GM19239 (cell line): ENCODE data around the gene SEPTIN11.

- RRBS, result no CpG with 5 or more reads among the region's 2 CpGs
Measured at GRCh38 chr4:76621003-76621534, 186.0 kb downstream of the SHROOM3 start.

DNA sequence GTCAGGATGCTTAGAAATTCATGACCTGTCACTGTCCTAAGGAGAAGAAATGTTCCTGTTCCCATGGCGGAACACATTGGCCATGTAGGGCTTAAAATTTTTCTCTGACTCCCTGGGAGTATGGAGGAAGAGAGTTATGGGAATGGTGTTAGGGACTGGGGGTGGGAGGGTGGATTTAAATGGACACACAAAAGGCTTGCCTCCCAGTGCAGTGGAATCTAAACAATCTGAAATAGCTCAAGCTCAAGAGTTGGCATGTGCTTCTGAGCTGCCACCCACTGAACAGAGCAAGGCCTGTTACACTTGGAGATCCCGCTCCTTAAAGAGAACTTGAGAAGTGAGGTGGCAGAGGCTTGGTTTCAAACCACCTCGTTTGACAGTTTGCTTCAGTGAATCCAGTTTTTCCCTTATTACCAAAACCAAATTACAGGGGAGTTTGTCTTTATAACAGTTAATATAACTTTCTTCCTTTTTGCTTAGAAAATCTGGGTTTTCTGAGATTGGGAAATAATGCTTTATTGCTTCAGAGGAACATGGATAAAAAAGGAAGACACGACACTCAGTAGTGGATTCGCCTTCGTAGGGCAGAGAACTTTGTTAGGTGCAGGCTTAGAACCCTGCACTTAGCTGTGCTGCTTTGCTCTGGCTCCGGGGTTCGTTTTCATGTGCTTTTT, 188.4 kb downstream of the SOWAHB start:
- RRBS, result no CpG with 5 or more reads among the region's 8 CpGs

GRCh38 chr4:76739031-76740156, 158.6 kb downstream of the SOWAHB start:
- RRBS, result 79% methylated on average over 2 of the region's 19 CpGs

- RRBS, result 1% methylated on average over 30 of the region's 87 CpGs
Measured at GRCh38 chr4:76949338-76950135, at the start of gene SEPTIN11. Gene SEPTIN11 (plus strand): TSS chr4:76949752.

DNA sequence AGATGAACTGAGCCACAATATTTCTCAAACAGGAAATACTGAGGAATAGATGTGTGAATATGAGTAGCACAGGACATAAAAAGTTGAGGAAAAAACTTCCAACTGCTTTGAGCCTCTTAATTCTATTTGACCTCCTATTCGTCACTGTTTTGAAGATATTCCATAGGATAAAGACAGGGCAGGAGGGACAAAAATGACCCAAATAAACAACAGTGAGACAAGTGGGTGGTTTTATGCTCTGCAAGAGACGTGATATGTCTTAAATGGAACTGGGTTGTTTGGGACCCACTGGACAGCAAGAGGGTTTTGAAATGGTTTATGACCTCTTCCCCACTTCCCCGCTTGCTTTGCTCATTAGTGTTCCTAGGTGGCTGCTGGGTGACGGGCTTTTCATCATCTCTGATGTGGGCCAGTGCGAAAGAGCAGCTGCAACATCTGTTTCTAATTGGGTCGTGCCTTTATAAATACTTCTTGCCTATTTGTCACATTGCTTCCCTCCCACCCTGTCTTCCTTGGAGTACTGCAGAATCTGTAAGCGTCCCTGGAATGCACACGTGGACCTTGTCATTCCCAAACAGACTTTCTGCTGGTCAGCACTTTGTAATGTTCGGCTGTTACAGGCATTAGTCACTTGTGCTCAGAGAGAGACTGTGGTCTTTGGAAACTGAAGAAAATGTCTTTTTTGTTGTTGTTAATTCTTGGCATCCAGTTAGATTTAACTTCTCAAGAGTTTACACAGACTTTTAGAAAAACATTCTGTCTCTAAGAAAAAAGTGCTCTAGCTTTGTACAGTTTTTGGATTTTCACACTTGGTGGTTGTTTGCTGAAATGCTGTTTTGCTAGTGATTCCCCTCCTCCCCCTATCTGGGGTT, 35.2 kb downstream of the SEPTIN11 start:
- RRBS, result no CpG with 5 or more reads among the region's 9 CpGs

DNA sequence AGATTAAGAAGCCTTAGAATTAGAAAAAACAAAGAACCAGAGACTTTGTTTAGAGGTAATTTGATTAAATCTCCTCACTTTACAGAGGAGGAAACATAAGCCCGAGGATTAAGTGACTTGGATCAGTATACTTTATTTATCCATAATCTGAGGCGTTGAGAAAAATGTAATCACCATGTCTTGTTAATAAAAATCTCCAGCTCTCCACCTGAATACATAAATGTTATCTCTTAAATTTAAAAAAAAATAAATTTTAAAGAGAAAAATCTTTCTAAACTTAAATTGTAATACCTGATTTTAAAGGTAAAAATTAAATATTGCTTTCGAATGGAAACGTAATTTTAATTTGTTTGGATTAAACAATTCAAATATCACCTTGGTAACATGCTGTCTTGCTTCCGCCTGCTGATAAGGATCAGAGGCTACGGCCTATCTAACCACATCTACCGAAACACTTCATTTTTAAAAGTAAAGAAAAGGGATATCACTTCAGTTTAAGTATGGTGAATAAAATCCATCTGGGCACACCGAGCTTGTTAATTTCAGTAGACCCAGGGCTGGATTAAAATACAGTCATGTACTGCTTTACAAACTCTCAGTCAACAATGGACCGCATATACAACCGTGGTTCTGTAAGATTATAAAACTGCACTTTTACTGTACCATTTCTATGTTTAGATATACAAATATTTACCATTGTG, 39.6 kb downstream of the SEPTIN11 start:
- RRBS, result no CpG with 5 or more reads among the region's 10 CpGs

- RRBS, result no CpG with 5 or more reads among the region's 3 CpGs
Measured at GRCh38 chr4:77022665-77023338, 53.0 kb downstream of the CCNI start.

GRCh38 chr4:77031908-77032578, 43.7 kb downstream of the CCNI start:
- RRBS, result no CpG with 5 or more reads among the region's 1 CpG

- RRBS, result 4% methylated on average over 5 of the region's 13 CpGs
Measured at GRCh38 chr4:77074649-77075120, 1.1 kb downstream of the CCNI start.

GRCh38 chr4:77152461-77152845, 4.6 kb upstream of the CCNG2 start:
- RRBS, result no CpG with 5 or more reads among the region's 4 CpGs

GRCh38 chr4:77434211-77434705, 171.4 kb upstream of the CXCL13 start:
- RRBS, result no CpG with 5 or more reads among the region's 6 CpGs

GRCh38 chr4:77797288-77797981, 21.7 kb downstream of the CNOT6L start:
- RRBS, result no CpG with 5 or more reads among the region's 2 CpGs

DNA sequence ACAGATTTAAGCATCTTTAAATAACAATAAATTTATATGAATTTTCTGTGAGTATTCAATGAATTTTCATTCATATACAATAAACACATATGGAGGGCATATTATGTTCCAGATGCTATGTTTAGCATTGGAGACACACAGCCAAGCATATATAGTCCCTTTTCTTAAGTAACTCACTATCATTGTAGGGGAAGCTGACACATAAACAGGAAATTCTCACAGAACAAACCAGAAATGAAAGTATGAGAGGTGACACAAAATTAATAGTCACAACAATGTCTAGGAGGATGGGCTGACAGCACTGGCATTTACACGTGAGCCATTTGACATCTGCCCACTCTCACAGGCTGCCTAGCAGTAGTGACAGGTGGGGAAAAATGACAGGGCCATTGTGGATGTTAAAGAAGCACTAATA, 2.6 kb upstream of the CNOT6L start:
- RRBS, result no CpG with 5 or more reads among the region's 1 CpG

GRCh38 chr4:77843288-77843992, 19.2 kb upstream of the MRPL1 start:
- RRBS, result no CpG with 5 or more reads among the region's 5 CpGs

DNA sequence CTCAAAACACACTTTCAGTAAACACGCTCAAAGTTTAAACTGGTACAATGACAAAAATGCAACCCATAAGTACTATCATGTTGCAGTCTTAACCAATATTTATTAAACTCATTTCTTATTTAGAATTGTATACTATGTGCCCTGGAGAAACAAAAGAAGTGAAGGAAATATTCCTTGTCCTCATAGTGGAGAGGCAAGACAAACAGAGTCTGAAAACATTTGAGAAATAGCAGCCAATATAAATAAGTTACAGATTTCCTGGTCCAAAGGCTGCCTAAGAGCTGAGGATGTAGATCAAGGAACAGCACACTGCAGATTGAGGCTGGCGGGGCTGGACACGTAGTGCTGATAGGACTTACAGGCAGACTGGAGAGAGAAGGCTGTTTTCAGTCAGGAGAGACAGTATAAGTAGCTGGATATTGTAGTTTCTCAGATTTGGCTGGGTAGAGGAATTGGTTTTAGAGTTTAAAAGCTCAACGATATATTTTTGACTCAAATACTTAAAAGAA, 39.0 kb upstream of the ANXA3 start:
- RRBS, result no CpG with 5 or more reads among the region's 4 CpGs

GRCh38 chr4:78628219-78629117, 76.9 kb downstream of the ANXA3 start:
- RRBS, result no CpG with 5 or more reads among the region's 5 CpGs

- RRBS, result 4% methylated on average over 20 of the region's 73 CpGs
Measured at GRCh38 chr4:78775039-78776164, 748 bp upstream of the BMP2K start.

DNA sequence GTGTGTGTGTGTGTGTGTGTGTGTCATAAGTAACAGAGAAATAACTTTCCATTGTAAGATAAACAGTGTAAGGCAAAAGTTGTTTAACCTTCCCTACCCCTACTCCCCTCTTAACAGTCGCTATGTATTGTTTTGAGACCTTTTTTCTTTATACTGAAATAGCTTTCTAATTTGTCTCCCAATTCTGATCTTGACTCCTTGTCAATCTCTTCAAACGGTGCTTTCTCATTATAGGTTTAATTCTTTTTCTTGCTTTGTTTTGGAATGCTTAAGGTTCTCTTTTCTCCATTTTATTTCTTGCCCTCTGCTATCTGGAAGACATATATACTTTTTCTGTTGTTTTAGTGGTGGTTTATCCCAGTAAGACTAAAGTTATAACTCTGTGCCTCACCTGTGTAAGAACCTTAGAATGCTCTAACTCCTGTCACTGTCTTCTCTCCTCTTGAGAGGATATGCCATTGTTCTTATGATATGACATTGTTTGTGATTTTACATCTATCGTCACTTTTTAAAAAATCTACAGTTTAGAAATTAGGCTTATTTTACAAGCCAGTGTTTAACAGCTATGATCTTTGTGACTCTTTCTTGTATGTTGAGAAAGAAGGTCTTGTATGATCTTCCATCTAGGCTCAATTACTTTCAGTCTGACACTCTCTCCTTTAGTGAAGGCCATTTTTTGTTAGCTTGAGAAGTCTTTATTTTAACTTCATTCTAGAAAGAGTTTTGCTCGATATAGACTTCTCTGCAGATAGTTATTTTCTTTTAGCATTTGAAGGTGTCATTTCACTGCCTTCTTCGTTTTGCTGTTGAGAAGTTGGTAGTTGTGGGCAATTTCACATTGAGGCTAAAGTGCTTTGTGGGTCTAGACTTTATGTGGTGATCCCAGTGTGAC, 25.5 kb downstream of the BMP2K start:
- RRBS, result no CpG with 5 or more reads among the region's 5 CpGs